Parietal lobe (tissue), 2 donors: ENCODE results near the gene IGSF9B.

- RAMPAGE, long total RNA: no peak
Measured at GRCh38 chr11:130726017-130726723, 190.1 kb downstream of the SNX19 start.

DNA sequence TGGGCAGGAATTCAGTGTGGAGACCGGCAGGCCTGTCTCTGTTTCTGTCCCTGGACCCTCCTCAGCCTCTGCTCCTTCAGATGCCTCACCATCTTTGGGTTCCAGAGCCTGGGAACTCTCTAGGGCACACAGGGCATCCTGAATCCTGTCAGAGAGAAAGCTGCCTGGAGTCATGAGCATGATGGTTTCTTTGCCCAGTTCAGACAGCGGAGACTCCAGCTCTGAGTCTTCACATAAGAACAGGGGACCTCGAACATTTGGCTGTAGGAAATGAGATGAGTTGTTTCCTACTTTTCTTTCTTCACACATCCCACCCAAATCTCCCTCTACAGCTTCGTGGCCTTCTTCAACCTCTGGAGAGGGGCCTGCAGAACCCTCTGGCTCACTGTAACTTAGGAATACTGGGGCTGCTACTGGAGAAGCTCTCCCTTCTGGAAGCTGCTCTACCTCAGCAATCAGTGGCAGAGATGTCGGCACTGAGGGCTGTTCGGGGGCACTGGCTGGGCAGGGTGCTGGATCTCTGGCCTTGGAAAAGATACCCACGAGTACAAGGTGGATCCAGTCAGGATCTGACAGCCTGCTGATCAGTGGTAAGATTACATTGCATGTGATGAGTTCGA is 1.6 kb downstream of the SNX19 start:
- RAMPAGE, long total RNA: no peak

DNA sequence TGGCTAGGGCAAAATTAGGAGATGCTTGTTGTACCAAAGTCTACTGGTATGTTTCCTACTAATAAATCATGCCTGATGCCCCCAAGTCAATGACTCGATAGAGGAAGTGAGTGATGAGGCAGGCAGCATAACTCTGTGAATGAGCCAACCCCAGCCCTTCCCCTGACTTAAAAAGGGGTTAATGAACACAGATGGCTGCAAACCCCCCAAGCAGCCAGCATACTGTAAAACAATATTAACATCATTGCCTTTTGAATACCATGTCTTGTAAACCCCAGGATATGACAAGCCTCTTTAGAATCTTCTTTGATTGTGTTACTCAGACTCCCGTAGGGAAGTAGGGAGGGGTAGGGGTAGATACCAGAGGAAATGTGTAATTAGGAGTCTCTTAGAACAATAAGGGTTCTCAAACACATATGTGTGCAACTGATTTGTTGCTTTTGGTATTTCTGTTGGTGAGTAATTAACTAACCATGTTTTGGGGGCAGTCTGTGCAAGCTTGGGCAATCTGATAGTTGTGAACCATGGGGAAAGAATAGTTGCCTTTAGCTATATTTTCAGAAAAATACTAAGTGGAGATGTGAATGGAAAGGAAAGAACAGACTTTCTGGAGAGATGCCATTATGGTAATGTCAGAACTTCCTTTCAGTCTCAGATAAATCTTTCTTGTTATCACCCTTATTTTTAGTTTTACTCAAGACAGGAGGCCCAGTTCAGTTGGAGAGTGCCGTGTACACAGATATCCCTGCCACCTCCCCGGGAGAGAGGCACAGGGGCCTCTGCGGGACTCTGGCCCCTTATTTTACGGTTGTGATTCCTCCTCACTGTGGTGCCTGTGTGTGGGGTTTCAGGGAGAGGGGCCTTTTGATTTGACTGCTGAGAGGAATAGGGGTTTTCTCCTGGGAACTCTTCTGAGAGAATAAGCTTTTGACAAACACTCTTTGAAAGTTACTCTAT is 701.9 kb downstream of the NTM start:
- RAMPAGE, long total RNA: no peak

DNA sequence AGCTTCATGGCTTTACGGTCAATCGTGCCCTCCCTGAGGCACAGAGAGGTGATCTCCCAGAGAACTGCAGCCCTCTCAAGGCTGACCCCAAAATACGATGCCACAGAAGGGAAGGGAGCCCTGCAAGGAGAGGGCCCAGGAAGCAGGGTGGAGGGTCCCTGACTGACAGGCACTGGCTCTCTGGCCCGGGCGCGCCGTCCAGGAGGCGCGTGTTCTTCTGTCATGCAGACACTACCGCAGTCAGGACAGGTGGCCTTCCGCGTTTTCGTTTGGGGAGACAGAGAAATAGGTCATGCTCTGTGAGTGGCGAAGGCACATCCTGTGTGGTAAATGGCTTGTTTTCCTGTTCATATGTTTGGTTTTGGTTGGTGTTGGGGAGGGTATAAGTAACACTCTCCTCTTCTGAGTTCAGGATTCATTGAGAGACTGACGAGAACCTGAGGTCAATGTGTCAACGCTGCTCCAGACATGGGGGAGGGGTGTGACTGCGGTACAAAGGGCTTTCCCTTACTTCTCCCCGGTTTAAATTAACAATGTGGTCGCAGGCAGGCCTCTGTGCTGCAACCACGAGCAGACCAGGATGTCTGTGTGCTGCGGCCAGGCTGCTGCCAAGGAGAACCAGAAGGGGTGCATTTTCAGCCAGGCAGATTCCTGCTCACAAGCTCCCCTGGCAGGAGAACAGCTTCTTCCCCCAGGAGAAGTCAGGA is 813.2 kb downstream of the OPCML start:
- RAMPAGE, long total RNA: no peak

- RAMPAGE, long total RNA: no peak
Measured at GRCh38 chr11:133501987-133502654, 30.2 kb downstream of the OPCML start.

DNA sequence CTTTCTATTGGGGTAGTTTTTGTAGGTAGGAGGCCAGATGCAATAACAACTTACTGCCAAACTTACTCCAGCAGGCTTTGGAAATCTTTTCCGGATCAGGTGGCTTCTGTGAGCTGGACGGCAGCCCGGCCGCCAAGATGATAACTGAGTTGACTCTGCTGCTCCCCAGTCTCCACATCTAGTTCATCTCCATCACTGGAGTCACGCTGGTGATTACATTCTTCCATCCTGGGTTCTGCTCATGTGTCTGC is 121.2 kb upstream of the OPCML start:
- RAMPAGE, long total RNA: no peak

DNA sequence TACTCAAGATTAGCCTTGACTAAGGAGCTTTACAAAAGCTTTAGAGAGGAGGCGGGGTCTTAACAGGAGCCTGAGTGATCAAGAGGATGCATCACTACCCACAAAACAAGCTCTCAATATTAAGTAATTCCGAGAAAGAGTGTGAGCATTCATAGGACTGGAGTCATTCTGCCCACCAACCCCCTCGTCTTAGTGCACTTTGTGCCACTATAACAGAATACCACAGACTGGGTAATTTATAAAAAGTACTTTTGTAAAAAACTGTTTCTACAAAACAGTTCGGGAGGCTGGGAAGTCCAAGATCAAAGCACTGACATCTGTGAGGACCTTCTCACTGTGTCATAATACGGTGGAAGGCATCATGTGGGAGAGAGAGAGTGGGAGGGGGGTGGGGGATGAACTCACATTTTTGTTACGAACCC is 102.8 kb downstream of the SPATA19 start:
- RAMPAGE, long total RNA: no peak

DNA sequence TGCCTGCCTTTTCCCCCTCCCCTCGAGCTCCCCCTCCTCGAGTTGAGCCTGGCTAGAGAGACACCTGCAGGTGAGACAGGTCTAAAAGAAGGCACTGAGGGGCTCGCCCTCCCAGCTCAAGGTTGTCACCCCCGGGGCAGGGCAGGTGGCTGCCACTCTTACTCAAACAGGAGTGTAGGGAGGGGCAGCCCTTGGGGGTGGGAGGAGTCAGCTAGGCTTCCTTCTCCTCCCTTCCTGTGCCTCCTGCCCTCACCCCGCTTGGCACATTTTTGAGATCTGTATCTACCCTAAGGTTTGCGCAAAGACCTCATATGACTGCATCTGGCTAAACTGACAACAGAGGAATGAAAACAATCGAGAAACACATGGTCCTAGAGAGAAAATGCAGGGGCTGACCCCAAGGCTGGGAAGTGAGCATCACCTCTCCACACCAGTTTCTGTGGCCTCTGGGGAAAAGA is 28.2 kb downstream of the IGSF9B start:
- RAMPAGE, long total RNA: no peak

DNA sequence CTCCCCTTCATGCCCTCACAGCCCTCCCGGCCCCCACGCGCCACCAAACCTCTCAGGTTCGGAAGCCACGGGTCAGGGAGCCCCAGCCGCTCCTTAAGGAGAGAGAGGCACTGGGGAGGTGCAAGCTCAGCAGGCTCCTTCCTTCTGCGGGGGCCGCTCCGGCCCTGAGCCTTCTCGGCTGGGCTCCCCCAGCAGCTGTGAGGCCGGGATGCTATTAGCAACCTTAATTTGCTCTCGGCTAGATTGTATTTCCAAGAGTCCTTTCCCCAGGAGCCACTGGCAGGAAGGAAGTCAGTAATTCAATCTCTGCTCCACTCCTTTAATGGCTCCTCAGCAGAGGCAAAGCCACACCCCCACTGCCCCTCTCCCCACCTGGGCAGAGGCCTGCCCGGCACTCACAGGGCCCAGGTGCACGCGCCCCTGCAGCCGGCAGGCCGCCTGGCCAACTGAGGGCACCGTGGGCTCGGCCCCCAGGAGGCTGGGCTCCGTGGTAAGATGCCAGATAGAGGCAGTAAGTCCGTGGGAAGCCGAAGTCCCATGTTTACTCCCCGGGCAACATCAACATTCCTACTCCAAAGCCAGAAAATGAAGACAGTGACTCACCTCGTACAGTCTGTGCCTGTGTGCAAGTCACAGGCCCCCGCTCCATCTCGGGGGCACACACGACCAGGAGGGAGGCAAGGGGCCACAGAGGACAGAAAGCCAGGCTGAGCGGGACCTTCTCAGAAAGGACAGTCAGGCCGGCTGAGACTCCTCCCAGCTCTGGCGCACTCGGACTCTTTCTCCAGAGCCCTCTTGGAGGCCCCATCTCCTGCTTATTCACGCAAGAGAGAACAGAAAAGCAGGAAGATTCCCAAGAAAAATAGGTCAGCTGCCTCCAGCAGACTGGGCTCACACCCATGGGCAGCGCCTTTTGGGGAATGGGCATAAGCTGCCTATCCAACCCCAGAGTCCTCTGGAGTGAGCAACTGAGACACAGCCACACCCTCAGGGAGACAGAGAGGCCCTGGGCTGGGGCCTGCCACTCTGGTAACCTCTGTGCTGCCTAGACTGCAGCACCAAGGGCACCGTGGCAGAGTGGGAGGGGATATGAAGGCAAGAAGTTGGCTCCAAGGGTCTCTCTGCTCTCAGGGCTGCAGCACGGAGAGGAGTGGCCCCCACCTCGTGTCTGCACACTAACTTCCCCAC is 5.0 kb downstream of the IGSF9B start:
- RAMPAGE, long total RNA: no peak

- RAMPAGE, long total RNA: no peak
Measured at GRCh38 chr11:133956613-133957839, at the start of gene IGSF9B. TSS of gene IGSF9B (minus strand) at chr11:133956968.

GRCh38 chr11:133970732-133971017 is 13.9 kb upstream of the IGSF9B start:
- RAMPAGE, long total RNA: no peak

GRCh38 chr11:134040409-134041389 is 28.2 kb upstream of the JAM3 start:
- RAMPAGE, long total RNA: no peak

- RAMPAGE, long total RNA: no peak
Measured at GRCh38 chr11:134153700-134154326, 70.0 kb downstream of the NCAPD3 start.

GRCh38 chr11:134466142-134466592 is 54.1 kb upstream of the B3GAT1 start:
- RAMPAGE, long total RNA: no peak

DNA sequence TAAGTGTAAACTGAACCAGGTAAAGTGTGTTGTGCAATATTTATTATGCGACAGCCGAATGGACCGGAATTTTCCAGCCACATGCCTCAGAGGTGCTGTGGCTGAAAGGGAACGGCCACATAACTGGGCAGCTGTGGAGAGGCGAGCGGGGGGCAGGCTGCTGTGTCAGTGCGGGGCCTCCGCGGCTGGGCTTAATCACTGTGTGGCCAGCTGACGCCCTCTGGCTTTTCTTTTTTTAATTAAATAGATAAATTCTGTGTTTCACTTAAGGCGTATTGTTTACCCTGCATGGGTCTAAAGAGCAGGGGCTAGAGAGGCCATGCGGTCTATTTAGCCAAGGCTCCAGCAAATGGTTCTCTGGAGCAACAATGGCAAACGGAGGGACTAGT is 385.7 kb upstream of the B3GAT1 start:
- RAMPAGE, long total RNA: no peak